Vein endothelial cell (primary cell): ENCODE measurements around the gene RBM44.

GRCh38 chr2:237296865-237297323 is 117.1 kb downstream of the COL6A3 start:
- CAGE, long polyA plus RNA: no peak

DNA sequence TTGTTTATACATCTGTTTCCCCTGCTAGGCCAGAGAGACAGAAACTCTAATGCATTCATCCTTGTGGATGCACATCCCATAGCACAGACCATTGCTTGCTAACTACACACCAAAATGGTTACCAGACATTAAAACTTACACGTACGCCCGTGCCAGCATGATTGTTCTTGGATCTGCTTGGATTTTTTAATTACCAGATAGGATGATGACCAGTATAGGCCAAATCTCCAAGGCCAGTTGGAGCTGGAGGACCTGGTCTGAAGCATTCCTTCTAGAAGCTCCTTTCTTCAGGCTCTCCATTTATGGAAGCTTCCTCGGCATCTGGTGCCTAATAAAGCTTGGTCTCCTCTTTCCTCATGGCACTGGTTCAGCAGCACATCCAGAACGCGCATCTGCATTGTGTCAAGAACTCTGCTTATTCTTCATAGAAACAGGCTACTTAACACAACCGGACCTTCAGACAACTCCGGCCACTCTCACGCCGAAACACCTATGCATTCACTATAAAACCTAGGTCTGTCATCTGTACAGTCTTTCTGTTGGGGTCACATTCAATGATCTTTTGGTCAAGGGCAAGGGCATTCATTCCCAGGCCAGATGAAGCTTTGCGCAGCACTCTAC is 99.8 kb downstream of the COL6A3 start:
- CAGE, long polyA plus RNA: no peak

GRCh38 chr2:237334512-237334992 is 79.4 kb downstream of the COL6A3 start:
- CAGE, long polyA plus RNA: no peak

DNA sequence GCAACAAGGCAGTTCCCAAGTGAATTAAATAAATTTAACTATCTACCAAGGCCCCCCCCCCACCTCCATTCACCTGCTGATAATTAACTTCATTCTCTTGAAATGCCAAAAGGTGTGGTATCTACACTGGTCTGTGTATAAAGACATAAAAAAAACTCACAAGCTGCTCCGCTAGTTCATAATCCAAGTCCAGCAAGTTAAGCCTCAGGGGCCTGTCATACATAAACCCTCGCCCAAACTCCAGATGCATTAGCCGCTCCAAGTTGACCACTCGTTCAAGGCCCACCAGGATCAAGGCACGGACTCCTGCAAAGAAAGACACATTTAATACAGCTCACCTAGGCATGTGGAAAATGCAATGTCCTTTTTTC is 50.9 kb downstream of the COL6A3 start:
- CAGE, long polyA plus RNA: no peak

DNA sequence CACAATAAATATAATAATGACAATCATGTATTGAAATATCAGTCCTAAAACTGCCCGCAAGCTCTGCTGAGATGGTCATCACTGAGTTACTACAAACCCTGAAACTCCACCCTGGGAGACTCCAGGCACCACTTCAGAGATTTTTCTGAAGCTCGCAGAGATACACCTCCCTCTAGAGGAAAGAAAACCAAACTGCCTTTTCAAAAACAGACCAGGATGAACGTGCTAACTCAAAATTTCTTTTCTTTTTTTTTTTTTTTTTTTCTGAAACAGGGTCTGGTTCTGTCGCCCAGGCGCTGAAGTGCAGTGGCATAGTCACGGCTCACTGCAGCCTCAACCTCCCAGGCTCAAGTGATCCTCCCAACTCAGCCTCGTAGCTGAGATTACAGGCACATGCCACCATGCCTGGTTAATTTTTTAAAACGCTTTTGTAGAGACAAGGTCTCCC is 3.9 kb downstream of the COL6A3 start:
- CAGE, long polyA plus RNA: no peak

- CAGE, long polyA plus RNA: no peak
Measured at GRCh38 chr2:237446031-237446611, 32.2 kb upstream of the COL6A3 start.

GRCh38 chr2:237452026-237452290 is 35.1 kb upstream of the MLPH start:
- CAGE, long polyA plus RNA: no peak

- CAGE, long polyA plus RNA: no peak
Measured at GRCh38 chr2:237475198-237476107, 11.6 kb upstream of the MLPH start.

DNA sequence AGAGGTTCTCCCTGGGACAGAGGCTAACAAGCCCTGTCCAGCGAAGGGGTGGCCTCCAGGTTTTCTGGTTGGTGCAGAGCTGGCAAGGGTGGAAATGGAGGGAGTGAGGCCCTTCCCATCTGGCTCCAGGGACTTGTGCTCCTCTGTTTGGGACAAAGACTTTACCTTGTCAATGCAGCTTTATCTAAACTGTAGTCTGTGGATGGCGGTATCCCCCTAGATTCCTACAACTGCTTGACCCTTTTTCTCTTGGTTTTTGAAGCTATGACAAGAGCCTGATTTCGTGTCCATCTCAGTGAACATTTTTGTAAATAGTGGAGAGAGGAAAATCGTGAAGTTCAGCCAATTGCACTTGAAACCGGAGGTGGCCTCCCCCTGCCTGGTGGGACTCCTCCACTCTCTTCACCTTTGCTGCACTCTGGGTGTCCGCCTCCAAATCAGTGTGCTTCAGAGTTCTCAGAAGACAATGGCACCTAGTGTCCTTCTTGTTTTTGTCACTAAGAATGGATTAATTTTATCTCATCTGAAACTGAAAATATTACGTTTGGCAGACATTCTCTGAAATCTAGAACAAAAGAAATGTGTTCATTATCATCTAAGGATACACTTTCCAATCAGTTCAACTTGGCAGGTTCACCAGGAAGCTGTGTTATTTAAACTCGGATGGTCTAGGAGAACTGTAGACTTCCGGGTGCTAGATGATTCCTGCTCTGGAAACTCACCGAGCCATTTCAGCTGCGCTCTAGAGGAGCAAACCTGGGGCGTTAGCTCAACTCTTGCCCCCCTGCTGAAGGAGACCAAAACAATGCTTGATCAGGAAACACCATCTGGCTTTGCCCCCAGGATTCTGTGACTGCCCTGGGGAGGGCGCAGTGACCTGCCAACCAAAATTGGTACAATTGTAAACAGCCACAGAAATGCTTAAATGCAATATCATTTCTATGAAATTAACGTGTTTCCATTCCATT is 22.6 kb downstream of the MLPH start:
- CAGE, long polyA plus RNA: no peak

DNA sequence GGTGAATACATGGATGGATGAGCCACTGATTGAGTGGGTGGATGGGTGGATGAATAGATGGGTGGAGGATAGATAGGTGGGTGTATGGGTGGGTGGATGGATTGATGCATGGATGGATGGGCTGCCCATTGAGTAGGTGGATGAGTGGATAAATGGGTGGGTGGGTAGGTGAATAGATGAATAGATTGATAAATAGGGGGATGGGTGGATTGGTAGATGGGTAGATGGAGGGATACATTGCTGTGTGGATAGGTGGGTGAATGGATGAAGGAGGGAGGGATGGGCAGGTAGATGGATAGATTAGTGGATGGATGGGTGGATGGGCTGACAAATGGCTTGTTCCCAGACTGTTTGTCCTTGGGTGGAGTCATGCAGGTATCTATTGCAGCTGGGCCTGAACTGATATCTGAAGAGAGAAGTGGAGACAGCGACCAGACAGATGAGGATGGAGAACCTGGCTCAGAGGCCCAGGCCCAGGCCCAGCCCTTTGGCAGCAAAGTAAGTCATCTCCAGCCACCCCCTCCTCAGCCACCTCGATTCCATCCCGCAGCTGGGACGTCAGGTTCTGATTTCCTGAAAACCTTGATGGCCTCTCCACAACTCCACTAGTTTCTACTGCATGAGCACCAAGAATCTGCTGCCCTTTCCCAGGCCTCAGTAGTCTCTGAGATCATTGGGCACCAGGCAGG is 31.2 kb downstream of the MLPH start:
- CAGE, long polyA plus RNA: no peak

DNA sequence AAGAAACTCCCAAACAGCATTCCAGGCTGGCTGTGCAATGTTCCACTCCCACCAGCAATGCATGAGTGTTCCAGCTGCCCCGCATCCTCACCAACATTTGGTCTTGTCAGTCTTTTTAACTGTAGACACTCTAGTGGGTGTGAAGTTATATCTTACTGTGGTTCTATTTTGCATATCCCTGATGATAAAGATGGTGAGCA is 8.9 kb upstream of the LRRFIP1 start:
- CAGE, long polyA plus RNA: no peak

DNA sequence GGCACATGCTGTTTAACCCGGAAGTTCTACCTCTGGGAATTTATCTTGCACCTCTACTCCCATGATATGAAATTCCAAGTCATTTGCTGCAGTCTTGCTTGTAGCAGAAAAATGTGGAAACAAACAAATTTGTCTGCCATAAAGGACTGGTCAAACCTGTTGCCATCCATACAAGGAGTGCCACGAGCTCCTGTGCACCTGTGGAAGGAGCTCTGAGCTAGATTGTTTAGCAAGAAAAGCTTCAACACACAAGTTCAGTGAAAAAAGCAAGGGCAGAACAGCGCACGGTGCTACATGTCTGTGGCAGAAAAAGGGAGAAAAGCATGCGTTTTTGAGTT is 33.1 kb downstream of the LRRFIP1 start:
- CAGE, long polyA plus RNA: no peak

DNA sequence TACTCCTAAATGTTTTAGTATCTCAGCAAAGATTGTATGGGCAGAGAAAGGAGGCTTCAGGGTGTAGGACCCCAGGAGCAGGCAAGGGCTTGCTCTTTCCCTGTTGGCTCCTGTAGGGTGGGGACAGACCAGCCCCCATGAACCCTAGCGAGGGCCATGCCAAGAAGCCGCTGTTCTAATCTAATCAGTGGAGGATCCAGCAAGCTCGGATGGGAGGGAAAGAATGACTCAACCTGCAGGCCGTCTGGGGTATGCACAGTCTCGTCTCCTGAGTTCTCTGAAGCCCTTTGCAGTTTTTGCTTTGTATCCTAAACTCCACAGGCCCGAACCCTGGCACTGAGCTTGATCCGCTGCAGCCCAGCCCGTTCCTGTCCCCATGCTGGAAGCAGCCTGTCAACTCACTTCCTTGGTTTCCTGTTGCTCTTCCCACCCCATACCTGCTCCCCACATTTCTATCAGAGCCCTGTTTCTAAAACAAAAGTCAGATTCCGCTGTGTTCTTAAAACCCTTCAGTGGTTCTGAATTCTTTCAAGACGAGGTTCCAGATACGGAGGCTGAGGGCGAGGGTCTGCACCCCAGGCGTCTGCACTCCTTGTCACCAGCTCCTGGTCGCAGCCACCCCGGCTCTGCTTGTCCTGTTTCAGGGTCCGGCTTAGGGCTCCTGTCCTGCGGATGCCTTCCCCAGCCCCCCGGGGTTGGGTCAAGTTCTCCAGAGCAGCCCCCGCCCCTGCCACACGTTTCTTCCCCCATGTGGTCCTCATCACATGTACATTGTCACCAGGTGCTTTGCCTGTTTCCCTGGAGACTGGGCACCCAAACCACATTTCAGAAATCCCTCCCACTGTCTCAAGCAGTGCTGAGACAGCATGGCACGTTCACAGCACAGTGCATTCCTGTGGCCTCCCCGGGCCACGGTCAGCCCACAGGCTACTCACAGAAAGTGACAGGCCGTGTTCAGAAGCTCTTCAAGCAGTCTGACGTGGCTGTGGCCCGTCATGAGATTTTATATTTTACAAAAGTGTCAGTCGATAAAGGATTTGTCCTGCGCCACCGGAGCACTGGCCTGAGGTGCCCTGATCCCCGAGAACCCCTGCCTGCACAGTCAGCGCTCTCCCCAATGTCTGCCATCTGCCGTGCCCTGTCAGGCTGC is 75.9 kb downstream of the LRRFIP1 start:
- CAGE, long polyA plus RNA: no peak

DNA sequence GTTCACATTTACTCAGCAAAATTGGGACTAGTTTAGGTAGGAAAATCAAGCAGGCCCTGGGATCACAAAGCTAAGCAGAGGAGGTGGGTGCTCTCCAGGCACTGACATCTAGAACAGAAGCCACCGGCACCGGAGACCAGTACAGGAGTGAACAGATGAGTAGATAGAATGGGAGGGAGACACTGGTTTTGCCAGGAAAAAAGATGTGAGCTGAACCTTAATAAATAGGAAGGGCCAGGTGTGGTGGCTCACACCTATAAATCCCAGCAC is 68.2 kb upstream of the RBM44 start:
- CAGE, long polyA plus RNA: no peak

DNA sequence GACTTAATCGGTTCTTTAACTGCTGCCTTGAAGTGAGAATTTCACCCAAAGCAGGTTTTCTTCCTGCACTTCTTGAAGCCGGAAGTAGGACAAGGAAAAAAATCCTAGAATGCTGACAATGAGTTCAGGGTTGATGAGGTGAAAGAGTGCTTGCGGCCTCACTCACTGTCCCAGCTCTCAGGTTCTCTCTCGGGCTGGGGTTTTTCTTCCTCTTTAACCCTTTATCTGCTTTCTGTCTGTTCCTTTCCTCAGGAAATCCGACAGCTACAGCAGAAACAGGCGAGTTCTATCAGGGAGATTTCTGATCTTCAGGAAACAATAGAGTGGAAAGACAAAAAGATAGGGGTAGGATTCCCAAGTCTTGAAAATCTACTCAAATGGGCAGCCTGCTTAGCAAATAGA is 41.4 kb upstream of the RBM44 start:
- CAGE, long polyA plus RNA: no peak

DNA sequence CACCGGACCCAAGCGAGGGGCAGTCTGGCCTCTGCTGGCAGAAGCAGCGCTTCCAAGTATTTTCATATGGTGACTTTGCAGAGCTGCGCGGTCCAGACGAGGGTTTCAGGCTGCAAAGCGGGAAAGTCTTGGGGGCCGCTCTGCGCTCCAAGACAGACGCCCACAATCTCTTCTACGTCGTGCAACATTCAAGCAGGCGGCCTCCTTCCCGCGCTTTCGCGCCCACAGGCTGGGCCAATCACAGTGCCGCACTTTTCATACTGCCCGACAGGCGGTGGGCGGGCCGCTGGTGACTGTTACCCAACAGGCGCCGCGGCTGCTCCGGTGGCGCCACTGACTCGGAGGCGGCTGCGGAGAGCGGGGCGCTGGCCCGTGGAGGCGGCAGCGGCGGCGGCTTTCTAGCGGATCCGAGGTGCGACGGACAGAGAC is at the start of gene RBM44:
Gene RBM44 (plus strand): TSS at position 330 of the 429 bp plus-strand sequence.
- CAGE, long polyA plus RNA: no peak

- CAGE, long polyA plus RNA: no peak
Measured at GRCh38 chr2:237864950-237865840, 5.8 kb downstream of the RAMP1 start.

- CAGE, long polyA plus RNA: no peak
Measured at GRCh38 chr2:237873291-237873817, 13.9 kb downstream of the RAMP1 start.

GRCh38 chr2:237874243-237875264 is 15.1 kb downstream of the RAMP1 start:
- CAGE, long polyA plus RNA: no peak

- CAGE, long polyA plus RNA: no peak
Measured at GRCh38 chr2:237879111-237879529, 19.7 kb downstream of the RAMP1 start.